Metastatic Breast Carcinoma in the Brain (tissue), 10 donors: ENCODE data around the genes JAGN1 and FANCD2OS.

DNA sequence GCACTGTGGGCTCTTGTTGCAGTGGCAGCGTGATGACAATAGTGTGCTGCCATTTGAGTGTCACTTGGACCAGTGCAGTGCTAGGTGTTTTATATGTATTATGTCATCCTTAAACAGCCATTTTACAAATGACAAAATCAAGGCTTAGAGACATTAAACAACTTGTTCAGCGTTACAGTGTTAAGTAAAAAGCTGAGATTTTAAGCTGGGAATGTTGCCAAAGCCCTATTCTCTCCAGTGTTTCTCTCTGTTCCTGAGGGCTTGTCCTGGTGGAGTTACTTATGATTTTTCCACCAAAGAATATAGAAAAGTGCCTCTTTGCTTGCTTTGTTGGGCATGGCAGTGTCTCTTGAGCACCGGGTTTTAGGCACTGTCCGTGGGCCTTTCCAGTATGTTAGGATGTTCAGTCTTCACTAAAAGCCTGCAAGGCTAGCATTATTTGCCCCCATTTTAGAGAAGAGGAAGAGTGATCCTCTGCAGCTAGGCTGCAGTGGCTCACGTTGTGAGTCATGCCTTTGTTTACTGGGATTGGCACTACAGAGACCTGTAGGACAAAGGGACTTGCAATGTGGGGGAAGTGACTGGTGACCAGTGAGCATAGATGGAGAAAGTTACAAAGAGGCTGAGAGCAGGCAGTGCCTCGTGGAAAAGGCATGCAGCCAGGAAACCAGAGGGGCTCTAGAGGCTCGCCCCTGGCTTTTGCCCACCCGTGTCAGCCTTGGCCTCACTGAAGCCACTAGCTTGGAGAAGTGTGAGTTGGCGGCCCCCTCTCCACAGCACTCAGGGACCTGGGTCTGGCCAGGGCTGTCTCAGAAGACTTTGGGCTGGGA, 27.0 kb upstream of the CPNE9 start:
- PRO-cap, 10 experiments: no peak in any of the 10 experiments

GRCh38 chr3:9695667-9695884, 8.1 kb upstream of the CPNE9 start:
- PRO-cap, 10 experiments: no peak in any of the 10 experiments

DNA sequence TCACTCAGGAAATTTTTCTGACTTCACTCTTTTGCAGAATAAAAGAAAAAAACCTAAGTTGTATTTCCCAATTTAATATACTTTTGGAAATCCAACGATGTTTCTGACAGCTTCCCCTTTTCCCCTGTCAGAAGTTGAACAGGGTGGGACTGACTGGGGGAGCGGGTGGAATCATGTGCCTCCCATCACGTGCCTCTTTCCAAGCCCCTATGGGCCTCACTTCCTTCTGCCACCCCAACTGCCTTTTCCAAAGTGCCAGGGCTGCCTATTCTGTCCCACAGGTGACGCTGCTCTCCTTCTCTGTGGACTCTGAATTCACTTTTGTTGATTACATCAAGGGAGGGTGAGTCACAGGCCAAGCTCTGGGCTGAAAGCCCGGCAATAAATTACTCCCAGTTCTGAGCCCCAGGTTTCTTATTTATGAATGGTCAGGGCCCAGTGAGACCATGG, 12.1 kb downstream of the CPNE9 start:
- PRO-cap, 10 experiments: no peak in any of the 10 experiments

DNA sequence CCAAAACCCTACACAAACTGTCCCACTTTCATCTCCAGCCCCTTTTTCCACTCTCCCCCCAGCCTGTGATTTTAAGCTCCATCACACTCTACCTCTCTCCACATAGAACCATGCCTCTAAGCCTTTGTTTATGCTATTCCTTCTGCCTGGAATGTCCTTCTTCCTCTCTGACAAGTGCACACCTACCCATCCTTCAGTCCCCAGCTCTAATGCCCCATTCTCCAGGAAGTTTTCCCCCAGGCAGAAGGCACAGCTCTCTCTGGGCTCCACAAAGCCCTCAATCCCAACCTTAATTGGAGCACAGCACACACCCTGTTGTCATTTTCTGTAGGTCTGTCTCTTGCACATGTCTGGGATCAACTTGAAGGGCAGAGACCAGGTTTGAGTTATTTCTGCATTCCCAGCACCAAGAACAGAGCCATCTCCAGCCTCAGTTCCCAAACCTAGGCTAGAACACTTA, 2.8 kb downstream of the CAMK1 start:
- PRO-cap, 10 experiments: no peak in any of the 10 experiments

- PRO-cap, 10 experiments: no peak in any of the 10 experiments
Measured at GRCh38 chr3:9767401-9767866, 2.3 kb downstream of the CAMK1 start.

DNA sequence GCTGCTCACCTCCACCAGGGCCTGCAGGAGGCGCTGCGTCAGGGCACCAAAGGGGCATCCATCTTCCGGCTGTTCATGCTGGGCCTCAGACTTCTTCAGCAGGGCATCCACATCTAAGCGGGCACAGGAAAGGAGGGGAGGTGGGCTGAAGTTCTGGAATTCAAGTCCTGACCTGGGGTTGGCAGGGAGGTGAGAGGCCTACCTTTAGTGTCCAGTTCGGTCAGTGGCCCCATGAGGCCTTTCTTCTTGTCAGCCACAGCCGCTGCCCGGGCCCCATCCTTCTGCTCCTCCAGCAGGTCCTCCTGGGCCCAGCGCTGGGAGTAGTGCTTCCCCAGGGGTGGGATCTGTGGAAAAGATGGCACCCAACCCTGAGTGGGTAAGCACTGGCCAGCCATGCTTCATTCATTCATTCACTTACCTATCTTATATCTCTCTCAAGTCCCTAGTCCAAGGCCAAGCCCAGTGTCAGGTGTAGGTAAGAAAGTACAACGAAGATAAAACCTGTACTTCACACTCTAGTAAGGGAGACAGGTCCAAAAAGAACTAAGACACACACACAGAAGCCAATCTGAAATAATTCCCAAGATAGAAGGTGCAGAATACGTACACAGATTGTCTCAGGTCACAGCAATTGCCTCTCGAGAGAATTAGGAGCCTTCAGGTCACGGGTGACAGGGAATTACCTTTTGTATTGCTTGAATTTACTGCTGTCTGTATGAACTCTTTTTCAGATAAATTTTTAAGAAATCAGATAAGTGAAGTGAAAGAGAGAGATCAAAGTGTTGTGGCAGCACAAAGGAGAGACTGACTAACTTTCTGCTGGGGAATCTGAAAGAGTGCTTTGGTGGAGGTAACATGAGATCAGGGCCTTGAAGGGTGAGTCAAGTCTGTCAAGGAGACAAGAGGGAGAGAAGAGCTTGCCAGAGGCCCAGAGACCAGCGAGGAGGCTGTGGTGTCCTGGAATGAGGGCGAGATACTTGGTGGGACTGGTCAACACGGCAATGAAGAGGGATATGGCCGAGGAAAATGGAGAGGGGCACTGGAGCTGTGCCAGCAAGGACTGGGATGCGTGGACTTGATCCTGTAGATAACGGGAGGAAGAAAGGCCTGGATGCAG, 4.9 kb downstream of the TADA3 start:
- PRO-cap, 10 experiments: no peak in any of the 10 experiments

GRCh38 chr3:9809147-9809569, 904 bp upstream of the TTLL3 start:
- PRO-cap, 10 experiments: peak in 1 of 10 experiments; most common minus-strand start chr3:9809406 (in 1)

DNA sequence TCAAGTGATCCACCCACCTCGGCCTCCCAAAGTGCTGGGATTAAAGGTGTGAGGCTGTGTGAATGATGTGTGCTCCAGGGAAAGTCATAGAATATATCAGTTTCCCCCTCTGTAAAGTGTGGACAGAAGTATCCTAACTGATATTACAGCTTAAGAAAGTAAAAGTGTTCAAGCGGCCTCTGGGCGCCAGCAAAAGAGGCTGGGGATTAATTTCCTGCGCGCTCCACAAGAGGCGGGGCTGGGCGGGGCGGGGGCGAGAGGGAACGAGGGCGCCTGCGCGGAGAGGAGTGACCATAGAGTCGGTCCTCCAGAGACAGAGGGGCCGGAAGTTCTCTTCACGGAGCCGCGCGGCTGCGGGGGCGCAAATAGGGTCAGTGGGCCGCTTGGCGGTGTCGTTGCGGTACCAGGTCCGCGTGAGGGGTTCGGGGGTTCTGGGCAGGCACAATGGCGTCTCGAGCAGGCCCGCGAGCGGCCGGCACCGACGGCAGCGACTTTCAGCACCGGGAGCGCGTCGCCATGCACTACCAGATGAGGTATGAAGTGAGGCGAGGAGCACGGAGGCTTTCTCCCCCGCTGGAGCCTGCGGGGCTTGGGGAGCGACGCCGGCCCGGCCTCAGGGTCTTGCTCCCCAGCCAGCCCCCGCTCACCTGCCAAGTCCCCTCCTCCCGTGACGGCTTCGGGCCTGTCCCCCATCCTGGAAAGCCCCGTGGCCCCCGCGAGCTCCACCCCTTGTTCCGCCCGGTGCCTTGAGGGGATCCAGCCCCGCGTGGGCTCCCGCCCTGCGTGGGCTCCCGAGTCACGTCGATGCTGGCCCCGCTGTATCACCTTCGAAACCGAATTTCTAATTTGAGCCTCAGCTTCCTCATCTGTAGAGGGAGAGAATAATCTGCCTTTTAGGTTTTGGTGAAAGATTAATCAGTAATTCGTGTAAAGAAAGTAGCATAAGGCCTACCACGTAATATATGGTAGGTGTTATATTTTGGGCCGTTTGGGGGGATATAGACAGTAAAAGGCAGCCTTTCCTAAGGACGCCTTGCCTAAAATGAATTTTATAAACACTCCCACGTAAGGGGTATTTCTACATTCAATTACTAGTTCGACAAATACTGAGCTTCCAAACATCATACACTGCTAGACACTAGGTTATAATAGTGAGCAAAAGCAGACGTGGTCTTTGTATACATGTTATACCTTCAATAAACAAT, at the start of gene JAGN1:
TSS of gene JAGN1 (plus strand) at position 332 of the 1,205 bp plus-strand sequence.
- PRO-cap, 10 experiments: peak in 10 of 10 experiments; most common plus-strand start position 338 of the sequence (in 10); most common minus-strand start position 198 of the sequence (in 8)

DNA sequence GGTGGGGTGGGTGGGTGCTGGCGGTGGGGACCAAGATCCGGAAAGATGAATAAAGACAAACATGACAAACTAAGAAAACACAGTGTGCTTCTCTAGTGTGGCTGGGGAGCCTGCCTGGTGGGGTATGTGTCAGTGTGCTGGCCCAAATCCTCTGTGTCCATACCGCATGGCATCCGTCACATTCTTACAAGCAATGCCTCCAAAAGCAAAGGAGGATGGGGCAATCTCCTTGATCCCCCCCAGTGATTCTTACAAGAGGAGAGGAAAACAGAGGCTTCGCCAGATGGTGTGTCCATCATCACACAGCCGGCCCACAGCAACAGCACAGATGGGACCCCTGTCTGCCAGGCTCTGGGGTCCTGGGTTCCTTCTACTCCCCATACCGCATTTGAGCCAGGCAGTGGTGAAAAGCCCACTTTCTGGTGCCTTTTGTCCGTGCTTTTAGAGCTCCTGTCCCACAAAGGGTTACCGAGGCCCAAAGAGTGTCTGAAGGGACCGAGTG, 522 bp upstream of the IL17RC start:
- PRO-cap, 10 experiments: no peak in any of the 10 experiments

DNA sequence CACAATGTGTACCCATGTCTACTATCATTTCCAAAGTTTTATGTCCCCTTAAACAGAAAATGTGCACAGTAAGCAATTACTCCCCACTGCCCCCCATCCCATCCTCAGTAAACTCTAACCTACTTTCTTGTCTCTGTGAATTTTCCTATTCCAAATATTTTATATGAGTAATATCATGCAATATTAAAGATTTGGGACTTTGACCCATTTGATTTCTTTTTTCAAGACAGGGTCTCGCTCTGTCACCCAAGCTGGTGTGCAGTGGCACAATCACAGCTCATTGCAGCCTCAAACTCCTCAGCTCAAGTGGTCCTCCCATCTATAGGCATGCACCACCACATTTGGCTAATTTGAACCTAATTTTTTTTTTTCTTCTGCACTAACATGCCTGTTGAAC, 14.8 kb upstream of the PRRT3 start:
- PRO-cap, 10 experiments: no peak in any of the 10 experiments

DNA sequence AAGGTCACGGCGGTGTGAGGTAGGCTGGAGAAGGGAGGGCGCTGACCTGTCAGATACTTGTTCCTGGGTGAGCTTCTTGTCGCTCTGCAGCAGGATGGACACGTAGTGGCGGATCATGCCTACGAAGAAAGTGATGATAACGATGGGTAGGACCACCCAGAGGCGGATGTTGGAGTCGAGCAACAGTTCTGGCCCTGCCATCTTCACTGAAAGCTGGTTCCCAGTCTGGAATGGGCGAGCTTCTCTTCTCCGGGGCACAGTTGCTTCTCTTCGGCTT, 242 bp downstream of the EMC3 start:
- PRO-cap, 10 experiments: no peak in any of the 10 experiments

DNA sequence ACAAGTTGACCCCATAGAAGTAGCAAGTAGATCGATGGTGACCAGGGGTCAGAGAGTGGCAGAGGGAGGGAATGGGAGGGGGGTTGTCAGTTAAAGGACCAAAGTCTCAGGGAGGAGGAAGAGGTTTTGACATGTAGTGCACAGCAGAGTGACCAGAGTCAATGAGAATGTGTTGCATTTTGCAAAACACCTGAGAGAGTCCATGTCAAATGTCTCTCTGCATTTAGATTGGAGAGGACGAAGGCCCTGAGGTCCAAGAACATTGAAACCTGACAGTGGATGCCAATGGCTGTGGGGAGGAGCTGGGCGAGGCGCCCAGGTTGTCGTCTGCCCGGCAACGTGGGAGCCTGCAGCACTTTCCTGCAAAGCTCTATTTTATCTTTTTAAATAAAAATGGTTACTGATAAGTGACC, 19.7 kb upstream of the FANCD2 start:
- PRO-cap, 10 experiments: no peak in any of the 10 experiments

DNA sequence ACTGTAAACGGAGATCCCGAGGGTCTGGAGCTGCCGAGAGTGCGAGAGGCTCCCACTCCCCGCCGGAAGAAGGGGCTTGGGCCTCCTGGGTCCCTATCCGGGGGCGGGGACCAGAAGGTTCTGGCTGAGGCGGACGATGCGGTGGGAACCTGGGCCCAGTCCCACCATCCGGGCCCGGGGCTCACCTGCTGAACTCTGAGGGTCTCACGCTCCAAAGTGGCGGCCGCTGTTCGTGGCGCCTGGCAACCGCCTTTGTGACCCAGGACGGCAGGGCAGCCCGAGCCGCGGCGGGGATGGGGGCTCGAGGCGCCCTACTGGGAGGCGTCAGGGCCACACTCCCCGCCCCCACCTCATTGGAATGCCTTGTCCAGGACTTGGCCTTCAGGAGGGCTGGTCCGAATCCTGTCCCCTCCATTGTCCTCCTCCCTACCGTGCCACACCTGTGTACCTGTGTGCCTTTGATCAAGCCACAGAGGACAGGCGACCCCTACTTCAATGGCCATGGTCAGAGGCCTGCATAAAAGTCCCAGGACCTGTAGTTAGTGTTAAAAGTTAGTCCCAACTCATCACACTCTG, at the start of gene FANCD2OS:
TSS of gene FANCD2OS (minus strand) at position 197 of the 576 bp plus-strand sequence.
- PRO-cap, 10 experiments: no peak in any of the 10 experiments

DNA sequence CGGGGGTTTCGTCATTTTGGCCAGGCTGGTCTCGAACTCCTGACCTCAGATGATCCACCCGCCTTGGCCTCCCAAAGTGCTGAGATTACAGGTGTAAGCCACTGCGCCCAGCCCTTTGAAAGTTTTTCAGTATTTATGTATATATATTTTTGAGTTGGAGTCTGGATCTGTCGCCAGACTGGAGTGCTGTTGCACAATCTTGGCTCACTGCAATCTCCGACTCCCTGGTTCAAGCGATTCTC, 1.7 kb downstream of the VHL start:
- PRO-cap, 10 experiments: no peak in any of the 10 experiments

GRCh38 chr3:10194321-10195284, 29.9 kb downstream of the IRAK2 start:
- PRO-cap, 10 experiments: no peak in any of the 10 experiments

GRCh38 chr3:10212349-10212796, 35.9 kb upstream of the TATDN2 start:
- PRO-cap, 10 experiments: no peak in any of the 10 experiments

GRCh38 chr3:10234894-10235229, 13.4 kb upstream of the TATDN2 start:
- PRO-cap, 10 experiments: peak in 1 of 10 experiments; most common minus-strand start chr3:10234969 (in 1)

- PRO-cap, 10 experiments: peak in 1 of 10 experiments; most common plus-strand start chr3:10437539 (in 1)
Measured at GRCh38 chr3:10437120-10437839, 68.1 kb downstream of the ATP2B2 start.

- PRO-cap, 10 experiments: peak in 1 of 10 experiments; most common plus-strand start chr3:10708075 (in 1); most common minus-strand start chr3:10708009 (in 1)
Measured at GRCh38 chr3:10707867-10708390, 108.1 kb upstream of the SLC6A11 start.

- PRO-cap, 10 experiments: peak in 4 of 10 experiments; most common plus-strand start chr3:10992183 (in 4)
Measured at GRCh38 chr3:10991856-10992458, 591 bp upstream of the SLC6A1 start.